ENCODE measurements around the gene NFIA.

DNA sequence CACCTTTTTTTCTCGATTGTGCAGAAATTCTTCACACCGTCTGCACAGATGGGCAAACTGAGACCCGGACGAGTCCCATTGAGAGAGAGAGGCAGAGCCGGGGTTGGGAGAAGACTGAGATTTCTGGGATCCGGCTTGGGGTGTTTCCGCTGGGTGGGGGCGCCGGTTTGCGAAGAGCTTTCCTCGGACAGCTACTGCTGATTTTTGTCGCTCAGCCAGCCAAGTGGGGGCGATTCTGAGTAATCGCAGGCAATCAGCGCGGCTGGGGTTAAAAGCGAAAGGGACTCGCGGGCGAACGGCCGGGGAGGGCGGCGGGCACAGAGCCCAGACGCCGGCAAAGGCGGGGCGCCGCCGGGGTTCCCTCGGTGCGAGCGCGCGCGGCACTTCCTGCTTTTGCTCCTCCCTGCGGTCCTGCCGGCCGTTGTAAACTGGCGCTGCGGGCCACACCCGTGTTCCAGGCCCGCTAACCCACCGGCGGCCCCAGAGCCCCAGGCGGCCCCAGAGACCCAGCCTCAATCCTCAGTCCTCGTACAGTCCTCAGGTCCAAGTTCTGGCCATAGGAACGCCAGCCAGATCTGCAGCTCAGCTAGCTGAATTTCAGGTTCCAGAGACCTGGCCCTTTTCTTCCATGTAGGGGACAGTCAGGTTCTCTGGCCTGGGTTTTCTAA, 32.4 kb upstream of the JUN start:
- PRO-cap = bidirectional peak, plus-strand start at position 390 of the sequence, minus-strand start at position 196 of the sequence
- RAMPAGE, long total RNA = no peak
- RRBS = under 1% methylated on average over 15 of the region's 48 CpGs

- PRO-cap = no peak
- RAMPAGE, long total RNA = no peak
- RRBS = no CpG with 5 or more reads among the region's 1 CpG
Measured at GRCh38 chr1:58955008-58955354, 171.1 kb upstream of the JUN start.

- PRO-cap = no peak
- RAMPAGE, long total RNA = no peak
- RRBS = no CpG with 5 or more reads among the region's 1 CpG
Measured at GRCh38 chr1:59043989-59044247, 253.0 kb upstream of the FGGY start.

GRCh38 chr1:59062731-59063113, 234.2 kb upstream of the FGGY start:
- PRO-cap = no peak
- RAMPAGE, long total RNA = no peak
- RRBS = no CpG with 5 or more reads among the region's 5 CpGs

GRCh38 chr1:59292573-59293114, 4.2 kb upstream of the FGGY start:
- PRO-cap = no peak
- RAMPAGE, long total RNA = no peak
- RRBS = no CpG with 5 or more reads among the region's 2 CpGs

DNA sequence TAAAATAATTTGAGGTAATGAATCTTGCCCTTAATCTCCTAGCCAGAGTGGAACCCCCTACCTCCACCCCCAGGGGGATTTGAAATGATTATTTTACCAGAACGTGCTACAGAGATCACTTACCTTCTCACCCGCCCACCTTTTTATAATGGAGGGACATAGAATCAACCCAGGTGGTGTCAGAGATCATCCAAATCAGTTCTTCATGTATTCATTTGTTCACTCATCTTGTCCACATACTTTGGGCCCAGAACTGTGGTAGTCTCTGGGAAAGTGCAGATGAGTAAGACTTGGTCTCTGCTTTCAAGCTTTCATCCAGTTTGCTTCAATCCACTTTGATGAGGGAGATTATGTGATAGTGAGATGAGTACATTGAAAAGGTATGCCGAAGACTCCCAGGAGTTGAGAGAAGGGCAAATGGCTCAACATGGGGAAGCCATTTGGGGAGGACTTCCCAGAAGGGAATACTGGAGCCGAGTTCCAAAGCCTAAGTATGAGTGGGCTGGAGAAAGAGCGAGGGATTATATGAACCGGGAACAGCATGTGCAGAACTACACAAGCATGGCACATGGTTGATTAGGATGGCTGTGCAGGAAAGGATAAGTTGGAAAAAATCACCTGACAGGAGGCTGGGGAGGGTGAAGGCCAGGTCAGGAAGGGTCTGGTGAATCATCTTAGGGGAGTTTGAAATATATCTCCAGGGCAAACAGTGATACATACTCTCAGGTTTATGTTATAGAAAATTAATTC, 2.0 kb downstream of the FGGY start:
- PRO-cap = no peak
- RAMPAGE, long total RNA = no peak
- RRBS = no CpG with 5 or more reads among the region's 6 CpGs

GRCh38 chr1:59316100-59316500, 19.2 kb downstream of the FGGY start:
- PRO-cap = no peak
- RAMPAGE, long total RNA = no peak
- RRBS = no CpG with 5 or more reads among the region's 4 CpGs

DNA sequence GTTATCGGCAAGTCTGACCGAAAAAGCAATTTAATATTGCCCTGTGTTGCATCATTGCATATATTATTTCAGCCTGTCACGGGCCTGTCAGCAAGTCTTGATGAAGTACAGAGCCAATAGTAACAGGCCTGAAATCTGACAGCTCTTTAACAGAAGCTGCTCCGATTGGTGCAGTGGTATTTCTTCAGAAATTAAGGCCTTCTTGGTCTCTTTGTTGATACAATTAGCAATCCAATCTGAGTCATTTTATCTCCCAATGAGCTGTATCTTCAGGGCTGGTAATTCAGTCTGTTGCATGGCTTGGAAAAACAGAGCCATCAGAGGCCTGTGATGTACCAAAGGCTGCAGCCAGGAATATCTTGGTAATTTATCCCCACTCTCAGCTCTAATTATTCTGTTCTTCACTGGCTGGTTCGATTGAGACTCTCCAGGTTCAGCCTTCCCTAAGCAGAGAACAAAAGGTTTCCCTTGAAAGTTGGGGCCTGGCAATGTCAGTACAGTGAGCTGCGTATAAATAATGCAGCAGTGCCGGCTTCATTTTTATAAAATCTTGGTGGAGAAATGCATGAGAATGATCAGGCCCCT, 149.6 kb downstream of the FGGY start:
- PRO-cap = no peak
- RAMPAGE, long total RNA = no peak
- RRBS = no CpG with 5 or more reads among the region's 7 CpGs

- PRO-cap = no peak
- RAMPAGE, long total RNA = no peak
- RRBS = no CpG with 5 or more reads among the region's 3 CpGs
Measured at GRCh38 chr1:59499977-59500239, 203.0 kb downstream of the FGGY start.

- PRO-cap = no peak
- RAMPAGE, long total RNA = no peak
- RRBS = no CpG with 5 or more reads among the region's 6 CpGs
Measured at GRCh38 chr1:59815767-59816382, 1.1 kb downstream of the HOOK1 start.

DNA sequence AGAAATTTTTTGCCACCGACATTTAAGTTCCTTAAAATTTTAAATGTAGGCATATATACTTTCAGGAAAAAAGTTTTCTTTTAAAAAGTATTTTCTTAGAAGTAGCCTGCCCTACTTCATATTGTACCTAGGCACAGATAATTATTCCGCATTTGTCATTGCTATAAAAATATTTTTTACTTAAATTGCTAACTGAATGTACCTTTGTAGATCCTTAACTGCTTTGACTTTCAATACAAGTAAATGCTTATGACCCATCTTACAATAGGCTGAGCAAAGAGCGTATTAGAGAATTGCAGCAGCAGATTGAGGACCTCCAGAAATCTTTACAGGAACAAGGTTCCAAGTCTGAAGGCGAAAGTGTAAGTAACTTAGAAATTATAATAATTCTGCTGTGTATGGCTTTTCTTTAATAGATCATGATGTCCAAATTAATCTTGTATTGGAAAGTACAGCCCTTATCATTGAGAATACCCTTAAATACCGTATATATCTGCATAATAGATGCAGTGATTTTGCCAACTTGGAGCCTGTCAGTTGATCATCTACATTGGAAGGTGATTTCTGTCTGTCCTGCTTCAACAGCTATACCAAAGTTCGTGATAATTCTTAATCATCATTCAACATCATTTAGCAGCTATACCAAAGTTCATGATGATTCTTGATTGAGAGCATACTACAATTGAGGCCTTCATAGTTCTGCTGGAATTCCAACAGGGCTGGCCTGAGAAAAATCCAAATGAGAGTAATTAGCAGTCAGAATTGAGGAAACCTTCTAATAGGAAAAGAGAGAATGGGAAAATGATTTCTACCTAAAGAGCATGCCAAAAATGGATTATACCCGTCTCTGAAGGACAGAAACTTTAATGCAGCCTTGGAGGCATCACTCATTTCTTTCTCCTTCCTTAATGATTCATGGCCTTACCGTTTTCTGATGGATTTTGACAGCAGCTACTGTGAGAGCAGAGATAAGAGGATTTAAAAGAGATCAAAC, 48.1 kb downstream of the HOOK1 start:
- PRO-cap = no peak
- RAMPAGE, long total RNA = no peak
- RRBS = no CpG with 5 or more reads among the region's 8 CpGs

DNA sequence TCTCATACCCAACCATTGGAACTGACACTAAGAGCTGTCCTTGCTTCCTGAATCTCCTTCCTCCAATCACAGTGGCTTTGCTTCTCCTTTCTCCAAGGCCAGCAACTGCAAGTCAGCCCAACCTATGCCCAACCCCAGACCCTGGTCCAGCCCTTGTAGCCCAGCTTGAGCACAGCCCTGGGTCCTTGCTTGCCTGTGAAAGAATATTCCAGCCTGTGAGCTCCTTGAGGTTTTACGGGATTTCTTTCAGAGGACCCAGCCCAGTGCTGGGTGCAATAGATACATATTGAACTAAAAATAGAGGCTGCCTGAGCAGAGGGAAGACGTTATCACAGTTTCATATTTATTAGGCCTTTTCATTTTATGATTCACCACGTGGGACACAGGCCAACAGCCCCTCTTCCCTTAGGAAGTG, 92.6 kb upstream of the NFIA start:
- PRO-cap = no peak
- RAMPAGE, long total RNA = no peak
- RRBS = no CpG with 5 or more reads among the region's 3 CpGs

DNA sequence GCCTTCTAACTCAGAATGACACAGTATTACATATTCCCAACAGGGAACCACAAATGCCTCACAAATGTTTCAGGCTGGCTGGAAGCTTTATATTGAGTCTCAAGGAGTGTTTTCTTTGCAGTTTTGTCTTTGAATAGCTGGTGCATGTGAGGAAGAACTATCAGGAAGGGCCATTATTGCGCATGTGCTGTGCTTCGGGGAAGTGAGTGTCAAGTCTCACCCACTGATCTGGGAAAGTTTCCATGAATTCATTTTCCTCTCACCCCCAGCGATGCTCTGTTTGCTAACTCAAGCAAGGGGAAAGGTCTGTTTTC, 92.2 kb upstream of the NFIA start:
- PRO-cap = no peak
- RAMPAGE, long total RNA = no peak
- RRBS = no CpG with 5 or more reads among the region's 3 CpGs

DNA sequence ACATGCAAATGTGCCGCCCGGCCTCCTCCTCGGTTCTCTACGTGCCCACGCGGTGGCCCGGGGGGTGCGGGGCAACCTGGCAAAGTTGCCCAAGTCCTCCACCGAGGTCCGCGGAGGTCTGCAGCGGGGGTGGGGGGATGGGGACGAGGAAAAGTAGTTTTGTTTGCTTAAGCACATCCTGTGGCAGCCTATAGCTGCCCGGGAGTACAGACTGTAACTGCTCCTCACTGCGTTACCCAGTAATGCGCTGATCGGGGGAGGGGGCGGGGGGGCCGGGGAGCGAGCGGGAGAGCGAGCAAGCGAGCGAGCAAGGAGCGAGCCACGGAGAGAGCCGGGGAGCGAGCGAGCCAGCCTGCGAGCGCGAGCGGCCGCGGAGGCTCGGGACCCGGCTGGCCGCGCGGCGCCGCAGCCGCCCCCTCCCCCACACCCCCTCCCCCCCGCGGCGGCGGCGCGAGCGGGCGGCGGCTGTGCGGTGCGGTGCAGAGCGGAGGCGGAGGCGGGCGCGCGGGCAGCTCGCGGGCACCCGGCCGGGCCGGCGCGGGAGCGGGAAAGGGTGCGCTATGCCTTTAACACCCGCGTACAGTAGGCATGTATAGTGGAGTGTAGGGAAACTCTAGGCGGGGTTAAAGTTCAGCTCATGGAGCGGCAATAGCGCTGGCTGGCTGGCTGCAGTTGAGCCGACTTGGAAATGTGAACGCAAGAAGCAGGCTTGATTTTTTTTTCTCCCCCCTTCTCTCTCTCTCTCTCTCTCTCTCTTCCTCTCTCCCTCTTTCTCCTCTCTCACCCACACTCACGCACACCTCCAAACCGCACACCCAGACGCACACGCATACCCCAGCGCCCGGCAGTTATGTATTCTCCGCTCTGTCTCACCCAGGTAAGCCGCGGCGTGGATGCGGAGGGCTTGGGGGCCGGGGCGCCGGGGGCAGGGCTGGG, at the start of gene NFIA:
TSS of gene NFIA (plus strand) at position 620 of the 936 bp plus-strand sequence.
- PRO-cap = unidirectional peak, plus-strand start at position 324 of the sequence; unidirectional peak, plus-strand start at position 480 of the sequence; unidirectional peak, plus-strand start at position 675 of the sequence
- RAMPAGE, long total RNA = no peak
- RRBS = 1% methylated on average over 31 of the region's 90 CpGs

GRCh38 chr1:61082878-61083028, 392 bp downstream of the NFIA start:
- PRO-cap = no peak
- RAMPAGE, long total RNA = no peak
- RRBS = no CpG with 5 or more reads among the region's 16 CpGs

DNA sequence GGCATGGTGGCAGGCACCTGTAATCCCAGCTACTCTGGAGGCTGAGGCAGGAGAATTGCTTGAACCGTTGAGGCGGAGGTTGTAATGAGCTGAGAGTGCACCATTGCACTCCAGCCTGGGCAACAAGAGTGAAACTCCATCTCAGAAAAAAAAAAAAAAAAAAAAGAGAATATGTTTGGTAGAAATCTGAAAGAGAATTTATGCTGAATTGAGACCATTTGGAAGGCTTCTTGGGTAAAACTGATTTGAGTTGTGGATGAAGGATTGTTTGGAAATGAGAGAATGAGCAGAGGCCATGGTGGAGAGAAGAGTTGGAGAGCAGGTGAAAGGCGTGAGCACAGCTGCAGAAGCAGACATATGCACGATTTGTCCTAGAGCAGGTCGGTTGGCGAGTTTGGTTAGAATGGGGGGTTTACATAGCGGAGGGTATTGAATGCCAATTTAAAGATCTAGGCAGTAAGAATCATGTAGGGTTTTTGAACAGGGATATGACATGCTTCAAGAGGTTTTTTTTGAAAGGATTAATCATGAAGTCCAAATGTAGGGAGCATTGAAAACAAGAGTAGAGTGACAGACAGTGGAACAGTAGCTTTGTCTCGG, 31.2 kb downstream of the NFIA start:
- PRO-cap = no peak
- RAMPAGE, long total RNA = no peak
- RRBS = no CpG with 5 or more reads among the region's 8 CpGs

- PRO-cap = no peak
- RAMPAGE, long total RNA = no peak
- RRBS = no CpG with 5 or more reads among the region's 5 CpGs
Measured at GRCh38 chr1:61191215-61191761, 108.9 kb downstream of the NFIA start.

GRCh38 chr1:61516270-61516535, 208.7 kb downstream of the TM2D1 start:
- PRO-cap = no peak
- RAMPAGE, long total RNA = no peak
- RRBS = no CpG with 5 or more reads among the region's 4 CpGs

DNA sequence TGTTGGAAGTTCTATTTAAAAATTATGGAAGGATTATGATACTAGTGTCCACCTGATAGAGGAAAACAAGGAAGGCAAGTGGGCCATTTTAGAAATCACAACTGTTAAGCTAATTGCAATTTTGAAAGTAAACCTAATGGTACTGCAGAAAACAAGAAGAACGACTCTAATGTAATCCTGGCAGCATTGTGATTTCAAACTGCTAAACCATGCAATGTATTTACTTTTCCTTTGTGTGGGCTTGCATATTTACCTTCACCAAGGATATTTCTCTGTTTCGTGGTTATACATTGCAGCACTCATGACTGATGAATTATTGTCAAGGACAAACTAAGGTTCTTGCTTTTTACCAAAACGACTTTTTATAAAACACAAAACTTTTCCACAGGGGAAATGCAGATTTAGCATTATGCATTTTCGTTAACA, 88.1 kb downstream of the TM2D1 start:
- PRO-cap = no peak
- RAMPAGE, long total RNA = no peak
- RRBS = no CpG with 5 or more reads among the region's 4 CpGs

GRCh38 chr1:61638102-61638978, 86.6 kb downstream of the TM2D1 start:
- PRO-cap = no peak
- RAMPAGE, long total RNA = no peak
- RRBS = no CpG with 5 or more reads among the region's 8 CpGs

All from lung (tissue), 4 donors.